Parotid gland (tissue), 1 donor: ENCODE measurements around a stretch of chr3.

GRCh38 chr3:118991840-118992247, 42.8 kb downstream of the IGSF11 start:
- PRO-cap: unidirectional peak, minus-strand start at chr3:118991932

DNA sequence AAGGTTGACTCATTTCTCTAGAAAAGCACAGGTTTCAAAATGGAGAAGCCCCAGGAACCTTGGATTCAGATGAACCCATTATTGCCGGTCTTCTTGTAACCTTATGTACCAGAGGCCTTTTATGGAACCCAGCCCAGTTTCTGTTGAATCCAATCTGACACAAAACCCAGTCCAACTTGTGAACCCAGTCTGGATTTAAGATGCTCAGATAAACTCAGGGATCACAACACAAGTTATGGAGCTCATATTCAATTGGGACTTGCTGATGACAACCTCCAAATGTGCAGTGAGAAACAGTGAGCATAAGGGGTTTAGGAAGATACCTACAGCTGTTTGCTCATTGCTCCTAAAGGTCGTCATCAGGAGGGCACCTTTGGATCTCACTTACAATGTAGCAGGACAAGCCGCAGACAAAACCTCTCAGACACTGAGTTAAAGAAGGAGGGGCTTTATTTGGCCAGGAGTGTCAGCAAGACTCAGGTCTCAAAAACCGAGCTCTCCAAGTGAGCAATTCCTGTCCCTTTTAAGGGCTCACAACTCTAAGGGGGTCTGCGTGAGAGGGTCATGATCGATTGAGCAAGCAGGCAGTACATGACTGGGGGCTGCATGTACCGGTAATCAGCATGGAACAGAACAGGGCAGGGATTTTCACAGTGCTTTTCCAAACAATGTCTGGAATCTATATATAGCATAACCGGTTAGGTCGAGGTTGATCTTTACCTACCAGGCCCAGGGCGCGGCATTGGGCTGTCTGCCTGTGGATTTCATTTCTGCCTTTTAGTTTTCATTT, 16.7 kb upstream of the B4GALT4 start:
- PRO-cap: no peak

DNA sequence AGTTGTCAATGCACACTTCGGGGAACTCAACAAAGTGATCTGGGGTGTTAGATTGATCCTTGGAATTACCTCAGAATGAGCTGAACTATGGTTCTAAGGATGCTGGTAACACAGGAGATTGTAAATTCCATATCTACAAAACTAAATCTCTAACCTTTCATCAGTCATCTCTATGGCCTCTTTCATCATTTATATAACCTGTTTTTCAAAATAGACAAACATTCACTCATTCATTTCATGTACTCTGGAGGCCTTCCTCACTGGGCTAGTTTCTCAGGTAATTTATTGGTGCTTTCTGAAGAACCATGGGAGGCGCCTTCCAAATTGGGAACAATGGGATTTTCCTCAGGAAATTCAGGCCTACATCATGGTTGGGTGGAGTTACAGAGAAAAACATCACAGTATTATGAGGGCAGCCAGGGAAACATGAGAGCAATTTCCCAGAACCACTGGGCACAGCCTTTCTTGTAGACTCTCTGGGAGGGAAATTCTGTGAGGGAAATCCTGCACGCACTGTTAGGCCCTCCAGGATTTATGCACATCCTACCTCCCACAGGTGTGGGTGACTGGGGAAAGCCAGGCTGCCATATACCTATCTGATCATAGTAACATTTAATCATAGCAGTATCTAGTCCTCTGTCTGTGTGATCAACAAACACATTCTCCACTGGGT, 13.3 kb downstream of the POPDC2 start:
- PRO-cap: bidirectional peak, plus-strand start at position 555 of the sequence, minus-strand start at position 246 of the sequence

GRCh38 chr3:119731920-119732231, 29.1 kb downstream of the CFAP91 start:
- PRO-cap: no peak

DNA sequence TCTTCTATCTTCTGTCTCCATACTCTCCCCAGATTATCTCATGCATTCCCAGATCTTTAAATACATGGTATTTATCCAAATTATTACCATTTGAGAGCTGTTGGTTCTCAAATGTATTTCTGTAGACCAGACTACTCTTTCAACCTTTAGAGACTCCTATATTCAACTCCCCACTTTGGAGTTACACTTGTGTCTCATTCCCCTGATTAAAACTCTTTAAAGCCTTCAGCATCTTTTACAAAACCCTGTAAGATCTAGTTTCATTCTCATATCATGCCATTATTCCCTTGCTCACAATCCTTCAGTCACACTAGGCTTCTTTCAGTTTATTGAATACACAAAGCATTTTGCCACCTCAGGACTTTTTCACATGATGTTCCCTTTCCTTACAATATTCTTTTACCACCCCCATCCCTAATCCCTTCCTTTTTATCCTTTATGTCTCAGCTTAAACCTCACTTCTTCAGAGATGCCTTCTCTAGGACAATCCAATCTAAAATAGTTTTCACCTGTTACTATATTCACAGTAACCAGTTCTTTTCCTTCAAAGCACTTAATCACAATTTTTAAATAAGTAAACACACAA, 63.9 kb downstream of the GSK3B start:
- PRO-cap: no peak

DNA sequence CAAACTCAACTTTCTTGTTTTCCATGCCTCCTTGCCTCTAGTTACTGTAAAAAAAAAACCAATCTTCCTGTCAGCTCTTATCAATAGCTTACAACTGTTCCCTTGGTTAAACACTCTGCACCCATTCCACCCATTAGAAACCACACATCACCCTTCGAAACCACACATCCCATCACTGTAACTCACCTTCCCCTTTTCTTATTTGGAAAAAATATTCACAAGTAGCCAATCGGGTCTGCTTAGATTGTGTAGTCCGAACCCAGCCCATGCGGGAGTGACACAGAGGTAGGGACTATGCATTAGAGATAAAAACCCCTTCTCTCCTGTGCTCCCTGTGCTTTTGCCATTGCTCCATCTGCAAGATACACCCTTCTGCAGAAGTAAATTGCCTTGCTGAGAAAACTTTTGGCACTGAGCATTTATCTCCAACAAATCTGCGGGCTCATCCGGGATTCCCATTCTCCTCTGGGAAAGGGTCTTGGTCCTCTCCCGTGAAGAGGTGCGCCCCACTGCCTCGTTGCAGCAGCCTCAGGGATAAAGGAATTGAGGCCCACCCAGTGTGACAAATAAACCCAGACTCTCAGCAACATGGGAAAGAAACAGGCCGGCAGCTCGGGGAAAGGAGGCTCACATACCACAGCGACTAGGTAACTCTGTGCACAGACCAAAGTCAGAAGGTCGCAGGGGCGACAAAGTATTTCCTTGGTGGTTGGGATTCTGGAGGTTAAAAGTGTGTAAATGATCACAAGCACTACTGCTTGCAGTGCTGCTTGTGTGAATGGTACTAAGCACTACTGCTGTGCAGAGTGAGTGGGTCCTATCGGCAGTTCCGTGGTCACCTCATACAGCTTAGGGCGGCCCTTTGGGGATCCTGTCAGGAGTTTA, 54.6 kb downstream of the GSK3B start:
- PRO-cap: no peak

GRCh38 chr3:120095872-120096304, 1.6 kb upstream of the GSK3B start:
- PRO-cap: no peak

DNA sequence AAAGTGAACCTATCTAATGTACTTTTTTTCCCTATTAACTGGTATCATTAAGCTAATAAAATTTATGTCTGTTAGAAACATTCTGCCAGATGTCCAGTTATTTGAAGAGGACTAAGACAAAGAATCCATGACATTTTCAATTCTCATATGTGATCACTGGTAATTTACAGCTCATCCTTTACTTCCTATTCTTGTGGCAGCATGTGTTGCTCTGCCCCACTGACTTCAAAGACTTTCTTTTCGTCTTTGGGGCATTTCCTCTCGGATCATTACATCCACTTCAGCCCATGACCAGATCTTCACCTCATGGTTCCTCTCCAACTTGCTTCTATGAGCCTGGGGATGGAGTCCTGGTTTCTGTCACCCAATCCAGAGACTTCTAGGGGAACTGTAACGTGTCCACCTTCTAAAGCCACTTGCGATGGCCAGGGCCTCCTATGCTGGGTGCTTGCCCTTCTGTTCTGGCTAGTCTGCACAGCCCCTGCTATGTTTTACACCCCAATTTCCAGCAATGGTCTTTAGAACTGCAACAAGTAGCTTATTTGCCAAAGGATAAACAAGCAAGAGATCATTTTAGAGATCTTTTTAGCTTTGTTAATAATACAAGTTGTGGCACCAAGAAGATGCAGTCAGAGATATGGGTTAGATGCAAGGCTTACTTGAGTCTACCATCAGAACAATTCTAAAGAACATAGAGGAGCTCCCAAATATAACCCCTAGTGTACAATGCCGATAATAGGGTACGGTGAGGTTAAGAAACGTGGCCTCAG, 4.6 kb downstream of the FSTL1 start:
- PRO-cap: no peak

GRCh38 chr3:120450219-120450631, 567 bp downstream of the FSTL1 start:
- PRO-cap: unidirectional peak, plus-strand start at chr3:120450335; bidirectional peak, plus-strand start at chr3:120450335, minus-strand start at chr3:120450344

- PRO-cap: no peak
These were observed 1.0 kb downstream of the NDUFB4 start for GRCh38 chr3:120597148-120597585.

- PRO-cap: no peak
These were observed 298 bp upstream of the STXBP5L start for GRCh38 chr3:120907653-120908161.

DNA sequence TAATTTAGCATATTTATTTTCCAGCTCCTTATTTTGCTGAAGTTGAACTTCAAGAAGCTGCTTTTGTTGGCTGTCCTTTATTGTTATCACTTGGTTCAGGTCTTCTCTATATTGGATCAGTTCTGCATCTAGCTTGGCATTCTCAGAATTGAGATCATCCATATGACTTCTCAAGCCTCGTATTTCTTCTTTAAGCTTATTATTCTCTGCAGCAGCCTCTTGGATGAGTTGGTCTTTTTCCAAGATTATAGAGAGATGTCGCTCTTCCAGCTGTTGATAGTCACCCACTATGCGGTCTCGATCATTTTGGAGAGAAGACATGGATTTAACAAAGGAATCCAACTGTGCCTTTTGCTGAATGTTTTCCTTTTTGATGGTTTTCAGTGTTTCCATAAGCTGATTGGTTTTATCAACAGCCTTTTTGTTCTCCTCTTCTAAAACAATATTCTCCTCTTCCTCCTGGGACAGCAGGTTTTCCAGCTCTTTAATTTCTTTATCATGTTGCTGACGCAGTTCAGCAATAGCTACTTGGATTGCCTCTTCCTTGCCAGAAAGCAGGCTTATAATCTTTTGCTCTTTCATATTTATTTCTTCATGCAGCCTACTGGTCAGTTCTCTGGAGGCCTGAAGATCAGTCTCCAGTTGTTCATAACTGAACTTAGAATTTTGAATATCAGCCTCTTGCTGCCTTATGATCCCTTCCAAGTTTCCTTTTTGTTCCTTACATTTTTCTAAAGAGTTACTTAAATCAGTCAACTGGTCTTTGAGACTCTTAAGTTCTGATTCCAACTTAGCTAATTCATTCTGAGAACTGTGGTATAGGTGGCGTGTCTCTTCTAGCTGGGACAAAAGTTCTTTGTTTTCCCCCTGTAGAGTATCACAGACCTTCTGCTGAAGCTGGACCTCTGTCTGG, 31.2 kb upstream of the HCLS1 start:
- PRO-cap: no peak

- PRO-cap: no peak
These were observed 64.0 kb downstream of the CASR start for GRCh38 chr3:122247388-122247858.

GRCh38 chr3:122688600-122689068, 8.0 kb downstream of the PARP14 start:
- PRO-cap: no peak

DNA sequence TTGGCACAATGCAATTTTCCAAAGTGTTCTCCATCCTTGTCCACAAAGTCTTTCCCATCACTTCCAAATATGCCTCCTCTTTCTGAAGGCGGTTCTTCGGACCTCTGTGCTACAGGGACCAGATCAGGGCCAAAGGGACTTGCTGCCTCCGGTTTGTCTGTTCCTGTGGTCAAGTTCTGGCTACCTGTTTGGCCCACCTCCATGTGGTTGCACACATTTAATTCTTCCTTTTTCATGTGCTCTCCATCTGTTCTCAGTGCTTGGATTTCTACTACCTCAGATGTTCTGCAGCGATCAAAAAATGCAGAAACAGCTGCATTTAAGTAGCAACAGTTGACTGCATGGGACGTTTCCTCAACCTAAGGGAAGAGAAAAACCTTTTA, 53.1 kb downstream of the HSPBAP1 start:
- PRO-cap: no peak

DNA sequence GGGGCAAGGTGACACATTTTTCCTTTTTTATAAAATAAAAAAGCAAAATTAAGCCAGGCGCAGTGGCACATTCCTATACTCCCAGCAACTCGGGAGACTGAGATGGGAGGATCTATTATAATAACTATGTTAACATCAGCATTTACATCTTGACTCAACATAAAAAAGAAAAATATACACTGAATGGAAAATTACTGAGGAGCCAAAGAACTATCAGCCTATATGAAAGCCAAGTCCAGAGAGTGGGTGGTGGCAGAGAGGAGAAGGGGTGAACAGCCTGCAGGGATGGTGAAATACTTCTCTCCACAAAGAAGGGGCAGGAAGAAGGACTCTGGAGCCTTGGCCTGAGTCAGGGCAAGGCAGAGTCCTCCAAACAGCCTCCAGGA, 26.0 kb downstream of the HSPBAP1 start:
- PRO-cap: no peak

- PRO-cap: no peak
These were observed 85.9 kb downstream of the SLC49A4 start for GRCh38 chr3:122880660-122881190.

GRCh38 chr3:122889815-122890594, 95.1 kb downstream of the SLC49A4 start:
- PRO-cap: no peak

- PRO-cap: no peak
These were observed 52.3 kb downstream of the SEMA5B start for GRCh38 chr3:122975189-122975710.

- PRO-cap: no peak
These were observed 8.2 kb upstream of the PDIA5 start for GRCh38 chr3:123058627-123059018.